Cardiac ventricle fibroblast (primary cell): ENCODE data around the genes OGG1, CIDEC and IL17RC.

DNA sequence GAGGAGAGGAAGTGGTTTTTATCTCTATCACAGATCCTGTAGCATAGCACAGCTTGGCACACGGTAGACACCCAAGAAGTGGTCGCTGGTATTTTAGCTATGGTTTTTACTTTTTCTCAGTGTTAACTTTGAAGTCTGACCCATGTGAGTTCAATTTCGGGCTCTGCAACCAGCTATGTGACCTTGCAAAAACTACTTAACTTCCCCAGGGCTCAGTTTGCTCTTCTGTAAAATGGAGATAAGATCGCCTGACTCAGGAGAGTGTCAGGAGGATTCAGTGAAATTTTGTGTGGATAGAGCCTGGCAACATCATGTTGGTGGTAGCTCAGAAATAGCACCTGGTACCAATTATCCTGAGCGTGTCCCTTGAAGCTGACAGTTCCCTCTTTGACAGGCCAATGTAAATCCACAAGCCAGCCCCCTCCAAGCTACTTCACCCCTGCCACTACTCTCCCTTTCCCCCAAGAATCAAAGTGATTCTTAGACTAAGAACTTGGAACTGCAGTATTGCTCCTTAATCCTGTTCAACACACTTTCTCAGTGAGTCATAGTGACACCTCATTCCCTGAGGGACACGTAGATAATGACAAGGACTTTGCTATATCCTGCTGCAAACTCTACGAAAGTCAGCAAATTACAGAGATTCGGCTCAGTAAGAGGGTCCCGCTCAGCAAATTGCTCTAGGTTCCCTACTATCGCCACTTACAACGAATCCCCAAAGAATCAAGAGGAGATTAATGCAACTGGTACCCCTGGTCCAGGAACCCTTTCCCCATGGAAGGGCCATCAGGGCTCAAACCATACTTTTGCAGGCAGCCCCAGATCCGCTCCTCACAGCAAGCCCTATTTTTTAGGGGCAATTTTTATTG is 8.5 kb upstream of the LMCD1 start:
- RAMPAGE, long total RNA = no peak

DNA sequence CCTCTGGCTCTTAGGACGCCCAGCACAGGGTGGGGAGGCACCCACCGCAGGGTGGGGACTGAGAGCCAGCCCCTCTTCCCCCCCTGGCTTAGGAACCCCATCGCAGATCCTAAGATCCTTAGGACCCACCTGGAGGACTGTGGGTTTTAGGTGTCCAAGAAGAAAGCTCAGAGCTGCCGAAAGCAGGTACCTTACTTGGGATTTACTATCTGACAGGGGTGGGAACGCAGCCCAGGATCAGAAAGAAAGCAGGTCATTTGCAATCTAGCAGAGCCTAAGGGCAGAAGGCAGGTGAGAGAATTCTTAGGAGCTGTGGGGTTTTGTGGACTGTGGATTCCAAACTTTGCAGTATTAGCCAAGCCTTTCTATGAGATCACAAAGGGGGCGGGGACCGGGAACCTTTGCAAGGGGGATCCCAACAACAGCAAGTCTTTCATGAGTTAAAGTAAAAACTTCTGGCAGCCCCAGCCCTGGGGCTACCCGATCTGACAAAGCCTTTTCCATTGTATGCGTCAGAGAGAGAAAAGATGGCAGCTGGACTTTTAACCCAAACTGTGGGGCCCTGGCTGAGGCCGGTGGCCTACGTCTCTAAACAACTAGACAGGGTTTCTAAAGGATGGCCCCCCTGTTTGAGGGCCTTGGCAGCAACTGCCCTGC is 37.3 kb upstream of the SSUH2 start:
- RAMPAGE, long total RNA = no peak

DNA sequence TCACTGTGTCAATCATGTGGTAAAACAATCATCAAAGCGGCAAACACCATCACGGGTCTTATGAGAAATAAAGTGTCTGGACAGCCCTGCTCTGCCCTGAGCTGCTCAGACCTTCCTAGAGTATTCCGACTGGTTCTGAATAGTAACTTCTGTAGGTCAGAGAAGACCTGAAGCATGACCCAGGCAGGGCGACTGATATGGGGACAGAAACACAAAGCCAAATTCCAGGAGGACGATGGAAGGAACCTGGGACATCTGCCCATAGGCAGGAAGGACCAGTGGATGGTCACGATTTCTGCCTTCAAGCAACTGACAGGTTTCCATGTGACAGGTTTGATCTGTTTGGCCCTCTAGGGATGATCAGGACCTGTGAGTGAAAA is 137.4 kb upstream of the RAD18 start:
- RAMPAGE, long total RNA = no peak

DNA sequence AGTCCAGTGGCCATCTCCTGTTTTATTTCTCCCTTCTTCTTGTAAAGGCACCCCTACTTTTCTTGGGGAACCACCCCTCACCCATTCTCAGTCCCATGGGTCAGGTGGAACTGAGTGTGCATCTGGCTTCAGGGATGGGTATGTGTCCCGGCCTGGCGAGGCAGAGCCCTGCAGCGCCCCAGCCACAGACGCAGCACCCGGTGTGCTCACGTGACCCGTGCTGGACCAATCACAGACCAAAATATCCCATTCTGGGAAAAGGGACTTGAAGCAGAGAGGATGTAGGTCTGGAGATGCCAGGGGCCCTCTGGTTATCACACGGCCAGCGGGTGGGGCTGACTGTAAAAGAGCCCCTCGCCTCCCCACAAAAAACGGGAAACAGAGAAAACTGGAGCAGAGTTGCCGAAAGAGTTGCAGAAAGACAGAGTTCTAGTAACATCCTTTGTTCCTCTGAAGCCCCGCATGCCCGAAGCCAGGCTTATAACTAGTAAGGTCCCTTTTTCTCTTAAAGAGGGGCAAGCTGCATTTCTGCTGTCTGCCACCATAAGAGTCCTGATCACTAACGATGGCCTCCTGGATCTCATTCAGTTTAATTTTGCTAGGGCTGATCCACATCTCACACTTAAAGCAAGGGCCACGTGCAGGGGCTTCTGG is 138.1 kb upstream of the RAD18 start:
- RAMPAGE, long total RNA = no peak

DNA sequence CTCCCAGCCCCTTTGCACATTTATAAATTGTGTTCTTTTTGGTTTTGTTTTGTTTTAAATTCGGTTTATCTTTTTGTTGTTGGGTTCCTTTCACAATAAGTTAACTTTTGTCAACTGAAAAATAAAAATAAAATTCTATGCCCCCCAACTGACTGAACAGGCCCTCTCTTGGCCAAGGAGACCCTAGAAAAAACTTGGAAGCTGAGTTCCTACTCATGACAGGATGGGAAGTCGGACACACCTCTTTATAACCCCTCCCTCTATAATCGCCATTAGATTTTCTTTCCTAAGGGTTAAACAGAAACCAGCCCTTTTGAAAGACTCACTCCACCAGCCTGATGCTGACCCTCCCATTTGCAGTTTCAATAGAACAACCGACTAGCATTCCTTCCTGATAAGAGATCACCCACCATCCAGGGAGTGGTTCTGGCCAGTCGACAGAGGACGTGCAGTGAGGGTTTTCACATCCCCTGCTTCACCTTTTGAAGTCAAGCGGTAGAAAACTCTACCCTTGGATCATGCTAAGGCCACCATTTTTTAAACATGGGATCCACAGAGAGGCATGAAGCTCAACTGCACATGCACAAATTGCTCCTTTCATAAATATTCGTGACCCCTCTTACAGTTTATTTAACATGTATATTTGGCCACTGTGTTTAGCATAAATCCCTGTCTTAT is 1.3 kb upstream of the THUMPD3 start:
- RAMPAGE, long total RNA = no peak

GRCh38 chr3:9395932-9396506 is 1.4 kb upstream of the SETD5 start:
- RAMPAGE, long total RNA = no peak

DNA sequence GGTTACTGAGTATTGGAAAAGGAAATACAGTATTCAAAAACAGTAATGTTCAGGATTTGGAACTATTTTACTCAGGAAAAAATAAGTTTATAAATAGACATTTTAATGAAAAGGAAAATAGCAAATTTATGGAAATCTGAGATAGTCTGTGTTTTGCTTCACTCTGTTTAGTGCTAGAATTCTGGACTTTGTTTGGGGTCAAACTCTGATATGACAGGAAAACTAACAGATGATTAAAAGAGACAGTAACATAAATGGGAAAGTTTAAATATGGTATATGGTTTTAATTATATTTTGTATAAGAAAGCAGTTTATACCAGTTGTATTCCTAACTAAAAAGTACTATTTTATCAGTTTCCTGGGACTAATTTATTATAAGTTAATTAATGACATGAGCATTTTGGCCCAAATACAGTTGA is 17.4 kb downstream of the SETD5 start:
- RAMPAGE, long total RNA = no peak

GRCh38 chr3:9731952-9733197 is 840 bp downstream of the BRPF1 start:
- RAMPAGE, long total RNA = no peak

DNA sequence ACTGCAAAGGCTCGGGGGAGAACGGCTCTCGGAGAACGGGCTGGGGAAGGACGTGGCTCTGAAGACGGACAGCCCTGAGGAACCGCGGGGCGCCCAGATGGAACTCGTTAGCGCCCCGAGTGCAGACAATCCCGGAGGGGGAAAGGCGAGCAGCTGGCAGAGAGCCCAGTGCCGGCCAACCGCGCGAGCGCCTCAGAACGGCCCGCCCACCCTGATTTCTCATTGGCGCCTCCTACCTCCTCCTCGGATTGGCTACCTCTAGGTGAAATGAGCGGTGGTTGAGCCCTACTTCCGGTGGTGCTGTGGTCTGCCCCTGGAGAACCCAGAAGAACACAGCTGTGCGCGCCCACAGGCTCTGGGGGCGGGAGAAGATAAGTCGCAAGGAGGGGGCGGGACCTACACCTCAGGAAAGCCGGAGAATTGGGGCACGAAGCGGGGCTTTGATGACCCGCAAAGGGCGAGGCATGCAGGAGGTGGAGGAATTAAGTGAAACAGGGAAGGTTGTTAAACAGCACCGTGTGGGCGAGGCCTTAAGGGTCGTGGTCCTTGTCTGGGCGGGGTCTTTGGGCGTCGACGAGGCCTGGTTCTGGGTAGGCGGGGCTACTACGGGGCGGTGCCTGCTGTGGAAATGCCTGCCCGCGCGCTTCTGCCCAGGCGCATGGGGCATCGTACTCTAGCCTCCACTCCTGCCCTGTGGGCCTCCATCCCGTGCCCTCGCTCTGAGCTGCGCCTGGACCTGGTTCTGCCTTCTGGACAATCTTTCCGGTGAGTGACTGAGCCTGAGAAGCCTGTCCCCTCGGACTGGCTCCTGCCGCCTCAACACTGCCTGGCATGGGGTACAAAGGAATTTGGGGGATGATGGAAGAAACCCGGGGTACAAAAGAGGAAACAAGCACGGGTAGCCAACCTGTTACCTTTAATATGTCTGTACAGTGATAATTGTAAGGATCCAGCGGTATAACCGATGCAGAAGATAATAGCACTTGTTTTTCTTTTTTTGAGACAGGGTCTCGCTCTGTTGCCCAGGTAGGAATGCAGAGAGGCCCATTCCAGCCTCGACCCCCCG is at the start of gene OGG1:
TSS of gene OGG1 (plus strand) at position 294 of the 1,066 bp plus-strand sequence.
- RAMPAGE, long total RNA = no peak

GRCh38 chr3:9807451-9808287 is 2.4 kb upstream of the TTLL3 start:
- RAMPAGE, long total RNA = no peak

- RAMPAGE, long total RNA = no peak
Measured at GRCh38 chr3:9808288-9809115, 1.6 kb upstream of the TTLL3 start.

GRCh38 chr3:9809147-9809569 is 904 bp upstream of the TTLL3 start:
- RAMPAGE, long total RNA = no peak

GRCh38 chr3:9878567-9879124 is 1.4 kb downstream of the CIDEC start:
- RAMPAGE, long total RNA = no peak

DNA sequence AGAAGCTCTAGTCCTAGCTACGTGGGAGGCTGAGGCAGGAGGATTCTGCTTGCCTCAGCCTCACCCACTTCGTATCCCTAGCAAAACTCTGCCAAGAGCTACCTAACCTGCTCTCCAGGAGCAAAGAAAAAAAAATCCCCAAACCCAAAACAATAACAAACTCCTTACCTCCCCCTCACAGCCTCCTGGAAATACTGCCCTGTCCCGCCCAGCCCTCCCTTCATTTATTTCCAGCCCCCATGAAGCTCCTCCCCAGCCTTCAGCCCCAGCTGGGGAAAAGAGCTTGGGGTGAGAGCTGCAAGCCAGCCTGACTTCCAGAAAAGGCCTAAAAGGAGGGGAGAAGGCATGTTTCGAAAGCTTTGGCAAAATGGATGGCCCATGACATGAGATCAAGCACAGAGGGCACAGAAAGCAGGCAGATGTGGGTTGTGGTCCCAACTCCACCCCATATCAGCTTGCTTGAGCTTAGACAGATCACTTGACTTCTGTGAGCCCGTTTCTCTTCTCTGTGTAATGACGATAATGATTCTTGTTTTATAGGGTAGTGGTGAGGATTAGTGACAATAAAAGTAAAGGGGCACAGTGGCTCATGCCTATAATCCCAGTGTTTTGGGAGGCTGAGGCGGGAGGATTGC is at the start of gene CIDEC:
TSS of gene CIDEC (minus strand) at position 198 of the 635 bp plus-strand sequence.
- RAMPAGE, long total RNA = no peak

- RAMPAGE, long total RNA = no peak
Measured at GRCh38 chr3:9897575-9898334, 4.9 kb upstream of the IL17RE start.

GRCh38 chr3:9913353-9913846 is 3.5 kb upstream of the IL17RC start:
- RAMPAGE, long total RNA = no peak

DNA sequence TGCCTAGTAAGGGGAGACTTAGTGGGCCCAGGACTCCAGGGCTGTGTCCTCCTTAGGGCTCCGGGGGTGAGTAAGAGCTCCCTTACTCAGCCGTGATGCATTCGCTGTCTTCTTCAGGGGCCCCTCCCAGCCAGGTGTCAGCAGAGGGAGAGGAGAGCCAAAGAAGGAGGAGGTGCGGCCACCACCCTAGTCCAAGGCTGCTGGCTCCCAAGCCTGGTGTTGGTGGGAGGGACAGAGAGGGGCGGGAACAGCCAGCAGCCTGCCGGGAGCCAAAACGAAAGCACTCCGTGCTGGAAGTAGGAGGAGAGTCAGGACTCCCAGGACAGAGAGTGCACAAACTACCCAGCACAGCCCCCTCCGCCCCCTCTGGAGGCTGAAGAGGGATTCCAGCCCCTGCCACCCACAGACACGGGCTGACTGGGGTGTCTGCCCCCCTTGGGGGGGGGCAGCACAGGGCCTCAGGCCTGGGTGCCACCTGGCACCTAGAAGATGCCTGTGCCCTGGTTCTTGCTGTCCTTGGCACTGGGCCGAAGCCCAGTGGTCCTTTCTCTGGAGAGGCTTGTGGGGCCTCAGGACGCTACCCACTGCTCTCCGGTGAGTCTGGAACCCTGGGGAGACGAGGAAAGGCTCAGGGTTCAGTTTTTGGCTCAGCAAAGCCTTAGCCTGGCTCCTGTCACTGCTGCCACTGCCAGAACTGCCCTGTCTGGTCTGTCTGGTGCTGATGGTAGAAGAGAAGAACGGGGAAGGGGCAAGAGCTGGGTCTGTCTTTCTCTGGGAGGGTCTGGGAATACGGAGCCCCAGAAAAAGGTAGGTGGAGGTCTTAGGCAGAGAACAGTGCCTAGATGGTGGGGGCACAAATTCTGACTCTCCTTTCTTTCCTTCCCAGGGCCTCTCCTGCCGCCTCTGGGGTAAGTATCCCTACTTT is at the start of gene IL17RC:
TSS of gene IL17RC (plus strand) at position 272 of the 925 bp plus-strand sequence.
- RAMPAGE, long total RNA = start-site peak on the plus strand centred at position 300 of the sequence, 69 bp wide, 108 and 9 reads in 2 replicates

- RAMPAGE, long total RNA = no peak
Measured at GRCh38 chr3:9932544-9933230, 947 bp upstream of the CRELD1 start.

- RAMPAGE, long total RNA = no peak
Measured at GRCh38 chr3:9978806-9979430, 7.7 kb downstream of the EMC3 start.

DNA sequence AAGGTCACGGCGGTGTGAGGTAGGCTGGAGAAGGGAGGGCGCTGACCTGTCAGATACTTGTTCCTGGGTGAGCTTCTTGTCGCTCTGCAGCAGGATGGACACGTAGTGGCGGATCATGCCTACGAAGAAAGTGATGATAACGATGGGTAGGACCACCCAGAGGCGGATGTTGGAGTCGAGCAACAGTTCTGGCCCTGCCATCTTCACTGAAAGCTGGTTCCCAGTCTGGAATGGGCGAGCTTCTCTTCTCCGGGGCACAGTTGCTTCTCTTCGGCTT is 242 bp downstream of the EMC3 start:
- RAMPAGE, long total RNA = no peak